ENCODE results near the genes DDI2 and SZRD1.

DNA sequence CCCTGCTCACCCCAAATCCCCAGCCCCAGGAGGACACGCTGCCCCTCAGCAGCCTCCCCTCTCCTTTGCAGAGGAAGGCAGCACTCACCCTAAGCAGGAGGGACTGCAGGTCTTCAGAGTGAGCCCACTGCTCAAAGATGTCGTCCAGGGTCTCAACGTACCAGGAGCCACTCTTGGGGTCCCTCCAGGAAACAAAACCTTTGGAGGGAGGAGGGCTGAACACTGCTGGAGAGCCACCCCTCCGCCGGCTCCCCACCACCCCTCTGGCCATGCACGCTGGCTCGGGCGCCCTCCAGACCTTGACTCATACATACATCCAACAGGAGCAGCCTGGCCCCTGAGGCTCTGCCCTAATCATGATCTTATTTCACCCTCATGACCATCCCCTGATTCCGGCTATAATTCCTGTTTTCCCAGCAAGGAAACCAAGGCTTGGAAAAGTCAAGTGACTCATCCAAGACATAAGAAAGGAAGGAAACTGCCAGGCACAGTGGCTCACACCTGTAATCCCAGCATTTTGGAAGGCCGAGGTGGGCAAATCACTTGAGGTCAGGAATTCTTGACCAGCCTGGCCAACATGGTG lies 18.0 kb downstream of the CELA2B start:
- RRBS: no CpG with 5 or more reads among the region's 10 CpGs

DNA sequence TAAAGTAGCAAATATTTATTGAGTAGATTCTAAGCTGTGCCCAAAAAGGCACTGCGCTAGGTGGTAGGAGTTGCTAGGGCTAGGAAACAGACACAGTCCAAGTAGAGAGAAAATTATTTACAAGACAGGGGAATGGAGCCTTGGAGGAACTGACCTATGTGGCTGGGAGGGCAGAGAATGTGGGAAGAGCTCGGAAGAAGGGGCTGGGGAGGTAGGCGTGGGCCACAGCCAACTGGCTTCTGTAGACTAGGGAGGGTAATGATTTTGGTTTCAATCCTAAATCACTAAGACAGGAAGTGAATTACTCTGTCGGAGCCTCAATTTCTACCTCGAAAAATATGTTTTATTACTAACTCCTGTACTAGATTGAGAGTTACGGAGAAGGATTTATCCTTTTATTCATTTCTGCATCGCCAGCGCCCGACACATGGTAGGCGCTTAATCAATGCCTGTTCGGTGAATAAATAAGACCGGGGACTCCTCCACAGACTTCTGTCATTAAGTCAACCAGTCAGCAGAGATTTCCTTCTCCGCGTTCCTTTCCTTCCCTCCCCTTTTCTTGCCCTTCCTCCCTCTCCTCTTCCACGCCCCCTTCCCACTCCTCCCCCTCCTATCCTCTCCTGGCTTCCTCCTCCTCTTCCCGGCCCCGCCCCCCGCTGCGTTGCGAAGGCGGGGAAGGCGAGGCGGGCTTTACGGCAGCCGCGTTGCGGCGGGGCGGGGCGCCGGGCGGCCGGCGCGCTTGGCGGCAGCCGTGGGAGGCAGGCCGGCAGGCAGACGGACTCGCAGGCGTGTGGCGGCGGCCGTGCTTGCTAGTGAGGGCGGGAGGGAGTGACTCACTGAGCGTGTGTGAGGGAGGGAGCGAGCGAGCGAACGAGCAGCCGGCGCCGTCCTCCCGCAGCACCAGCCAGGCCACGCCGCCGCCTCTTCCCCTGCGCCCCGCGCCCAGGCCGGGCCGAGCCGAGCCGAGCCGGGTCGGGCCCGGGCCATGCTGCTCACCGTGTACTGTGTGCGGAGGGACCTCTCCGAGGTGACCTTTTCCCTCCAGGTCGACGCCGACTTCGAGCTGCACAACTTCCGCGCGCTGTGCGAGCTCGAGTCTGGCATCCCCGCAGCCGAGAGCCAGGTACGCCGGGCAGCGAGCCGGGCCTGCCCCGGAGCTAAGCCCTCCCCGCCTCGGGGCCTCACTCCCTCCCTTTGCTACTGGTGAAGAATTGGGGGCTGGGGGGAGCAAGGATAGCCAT lies at the start of gene DDI2:
Gene DDI2 (plus strand): TSS at position 773 of the 1,241 bp plus-strand sequence.
- RRBS: 2% methylated on average over 34 of the region's 88 CpGs

- RRBS: no CpG with 5 or more reads among the region's 5 CpGs
Measured at GRCh38 chr1:15669655-15670370, 10.3 kb downstream of the RSC1A1 start.

- RRBS: no CpG with 5 or more reads among the region's 12 CpGs
Measured at GRCh38 chr1:15680037-15680518, 4.0 kb upstream of the PLEKHM2 start.

DNA sequence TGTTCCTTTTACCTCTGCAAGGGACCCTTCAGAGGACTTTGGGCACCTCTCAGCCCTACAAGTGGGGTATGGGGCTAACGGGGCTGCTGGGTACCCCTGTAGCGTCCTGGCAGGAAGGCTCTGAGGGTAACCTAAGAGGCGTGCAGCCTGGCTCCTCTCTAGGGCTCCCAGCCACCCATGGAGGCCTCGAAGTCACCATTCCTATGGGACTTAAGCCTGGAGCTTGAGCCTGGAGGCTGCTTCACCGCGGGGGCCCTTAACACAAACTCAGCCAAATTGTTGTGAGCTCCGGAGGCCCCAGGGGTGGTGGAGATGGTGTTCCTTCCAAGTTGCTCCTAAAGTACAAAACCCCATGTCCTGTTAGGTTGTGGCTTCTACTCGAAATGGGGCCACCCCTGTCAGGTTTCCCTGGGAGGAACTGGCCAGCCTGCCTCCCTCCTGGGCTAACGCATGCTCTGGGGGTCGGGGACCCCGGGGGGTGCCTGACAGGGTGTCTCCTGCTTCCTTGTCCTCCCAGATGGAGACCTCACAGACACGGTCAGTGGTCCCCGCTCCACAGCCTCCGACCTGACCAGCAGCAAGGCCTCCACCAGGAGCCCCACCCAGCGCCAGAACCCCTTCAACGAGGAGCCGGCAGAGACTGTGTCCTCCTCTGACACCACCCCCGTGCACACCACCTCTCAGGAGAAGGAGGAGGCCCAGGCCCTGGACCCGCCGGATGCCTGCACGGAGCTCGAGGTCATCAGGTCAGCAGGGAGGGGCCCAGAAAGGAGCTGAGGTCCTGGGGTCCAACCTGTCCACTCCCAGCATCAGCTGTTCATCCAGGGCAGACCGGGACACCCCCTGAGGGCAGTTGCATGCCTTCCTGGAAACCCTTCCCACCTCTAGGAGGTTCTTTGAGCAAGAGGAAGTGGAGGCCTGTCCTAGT lies 11.0 kb upstream of the SLC25A34 start:
- RRBS: 72% methylated on average over 4 of the region's 23 CpGs

- RRBS: 15% methylated on average over 6 of the region's 26 CpGs
Measured at GRCh38 chr1:15740928-15741819, 1.1 kb upstream of the TMEM82 start.

DNA sequence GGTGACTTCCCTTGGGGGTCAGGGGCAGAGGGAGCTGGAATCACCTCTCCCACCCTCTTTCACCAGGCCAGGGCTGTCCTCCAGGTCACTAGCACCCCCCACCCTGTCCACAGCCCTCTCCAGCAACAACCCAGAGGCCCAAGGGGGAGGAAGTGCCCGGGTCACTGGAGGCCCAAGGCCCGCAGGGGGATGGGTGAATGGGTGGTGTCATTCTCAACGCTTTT lies 4.9 kb downstream of the TMEM82 start:
- RRBS: no CpG with 5 or more reads among the region's 3 CpGs

DNA sequence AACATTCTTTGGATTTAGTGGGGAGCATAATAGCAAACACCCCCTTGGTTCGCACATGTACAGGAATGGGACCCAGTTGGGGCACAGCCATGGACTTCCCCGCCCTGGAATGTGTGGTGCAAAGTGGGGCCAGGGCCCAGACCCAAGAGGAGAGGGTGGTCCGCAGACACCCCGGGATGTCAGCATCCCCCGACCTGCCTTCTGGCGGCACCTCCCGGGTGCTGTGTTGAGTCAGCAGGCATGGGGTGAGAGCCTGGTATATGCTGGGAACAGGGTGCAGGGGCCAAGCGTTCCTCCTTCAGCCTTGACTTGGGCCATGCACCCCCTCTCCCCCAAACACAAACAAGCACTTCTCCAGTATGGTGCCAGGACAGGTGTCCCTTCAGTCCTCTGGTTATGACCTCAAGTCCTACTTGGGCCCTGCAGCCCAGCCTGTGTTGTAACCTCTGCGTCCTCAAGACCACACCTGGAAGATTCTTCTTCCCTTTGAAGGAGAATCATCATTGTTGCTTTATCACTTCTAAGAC lies 21.7 kb downstream of the UQCRHL start:
- RRBS: 95% methylated on average over 4 of the region's 9 CpGs

DNA sequence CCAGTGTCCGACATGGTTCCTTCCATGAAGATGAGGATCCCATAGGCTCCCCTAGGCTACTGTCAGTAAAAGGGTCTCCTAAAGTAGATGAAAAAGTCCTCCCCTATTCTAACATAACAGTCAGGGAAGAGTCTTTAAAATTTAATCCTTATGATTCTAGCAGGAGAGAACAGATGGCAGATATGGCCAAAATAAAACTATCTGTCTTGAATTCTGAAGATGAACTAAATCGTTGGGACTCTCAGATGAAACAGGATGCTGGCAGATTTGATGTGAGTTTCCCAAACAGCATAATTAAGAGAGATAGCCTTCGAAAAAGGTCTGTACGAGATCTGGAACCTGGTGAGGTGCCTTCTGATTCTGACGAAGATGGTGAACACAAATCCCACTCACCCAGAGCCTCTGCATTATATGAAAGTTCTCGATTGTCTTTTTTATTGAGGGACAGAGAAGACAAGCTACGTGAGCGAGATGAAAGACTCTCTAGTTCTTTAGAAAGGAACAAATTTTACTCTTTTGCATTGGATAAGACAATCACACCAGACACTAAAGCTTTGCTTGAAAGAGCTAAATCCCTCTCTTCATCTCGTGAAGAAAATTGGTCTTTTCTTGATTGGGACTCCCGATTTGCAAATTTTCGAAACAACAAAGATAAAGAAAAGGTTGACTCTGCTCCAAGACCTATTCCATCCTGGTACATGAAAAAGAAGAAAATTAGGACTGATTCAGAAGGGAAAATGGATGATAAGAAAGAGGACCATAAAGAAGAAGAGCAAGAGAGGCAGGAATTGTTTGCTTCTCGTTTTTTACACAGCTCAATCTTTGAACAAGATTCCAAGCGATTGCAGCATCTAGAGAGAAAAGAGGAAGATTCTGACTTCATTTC lies 45.6 kb downstream of the ZBTB17 start:
- RRBS: no CpG with 5 or more reads among the region's 13 CpGs

DNA sequence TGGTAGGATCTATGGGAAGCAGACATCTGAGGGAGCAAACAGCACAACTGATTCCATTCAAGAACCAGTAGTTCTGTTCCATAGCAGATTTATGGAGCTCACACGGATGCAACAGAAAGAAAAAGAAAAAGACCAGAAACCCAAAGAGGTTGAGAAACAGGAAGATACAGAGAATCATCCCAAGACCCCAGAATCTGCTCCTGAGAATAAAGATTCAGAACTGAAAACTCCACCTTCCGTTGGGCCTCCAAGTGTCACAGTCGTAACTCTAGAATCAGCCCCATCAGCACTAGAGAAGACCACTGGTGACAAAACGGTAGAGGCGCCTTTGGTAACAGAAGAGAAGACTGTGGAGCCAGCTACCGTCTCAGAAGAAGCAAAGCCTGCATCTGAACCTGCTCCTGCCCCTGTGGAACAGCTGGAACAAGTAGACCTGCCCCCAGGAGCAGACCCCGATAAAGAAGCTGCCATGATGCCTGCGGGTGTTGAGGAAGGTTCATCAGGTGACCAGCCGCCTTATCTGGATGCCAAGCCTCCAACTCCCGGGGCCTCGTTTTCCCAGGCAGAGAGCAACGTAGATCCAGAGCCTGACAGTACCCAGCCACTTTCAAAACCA lies 44.9 kb downstream of the ZBTB17 start:
- RRBS: no CpG with 5 or more reads among the region's 12 CpGs

DNA sequence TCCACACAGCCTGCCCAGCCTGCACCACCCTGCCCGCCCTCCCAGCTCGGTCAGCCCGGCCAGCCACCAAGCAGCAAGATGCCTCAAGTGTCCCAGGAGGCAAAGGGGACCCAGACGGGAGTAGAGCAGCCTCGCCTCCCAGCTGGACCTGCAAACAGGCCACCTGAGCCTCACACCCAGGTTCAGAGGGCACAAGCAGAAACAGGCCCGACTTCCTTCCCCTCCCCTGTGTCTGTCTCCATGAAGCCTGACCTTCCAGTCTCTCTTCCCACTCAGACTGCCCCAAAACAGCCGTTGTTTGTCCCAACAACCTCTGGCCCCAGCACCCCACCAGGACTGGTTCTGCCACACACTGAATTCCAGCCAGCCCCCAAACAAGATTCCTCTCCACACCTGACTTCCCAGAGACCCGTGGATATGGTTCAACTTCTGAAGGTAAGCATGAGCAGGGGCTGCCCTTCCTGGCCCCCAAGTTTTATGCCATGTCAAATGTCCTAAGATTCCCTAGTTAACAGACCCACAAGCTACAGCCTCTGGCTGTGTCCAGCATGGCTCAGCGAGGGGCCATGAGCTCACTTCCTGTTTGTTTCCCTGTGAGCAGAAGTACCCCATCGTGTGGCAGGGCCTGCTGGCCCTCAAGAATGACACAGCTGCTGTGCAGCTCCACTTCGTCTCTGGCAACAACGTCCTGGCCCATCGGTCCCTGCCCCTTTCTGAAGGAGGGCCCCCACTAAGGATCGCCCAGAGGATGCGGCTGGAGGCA lies 38.5 kb downstream of the ZBTB17 start:
- RRBS: no CpG with 5 or more reads among the region's 15 CpGs

- RRBS: no CpG with 5 or more reads among the region's 6 CpGs
Measured at GRCh38 chr1:16153612-16154188, 2.2 kb downstream of the EPHA2 start.

GRCh38 chr1:16168648-16169029 lies 12.8 kb upstream of the EPHA2 start:
- RRBS: no CpG with 5 or more reads among the region's 6 CpGs

GRCh38 chr1:16366667-16367326 lies at the start of gene SZRD1:
Gene SZRD1 (plus strand): TSS chr1:16367242.
- RRBS: no CpG with 5 or more reads among the region's 31 CpGs

GRCh38 chr1:16367327-16368158 lies 501 bp downstream of the SZRD1 start:
- RRBS: under 1% methylated on average over 13 of the region's 49 CpGs

GRCh38 chr1:16375477-16376042 lies 8.5 kb downstream of the SZRD1 start:
- RRBS: no CpG with 5 or more reads among the region's 14 CpGs

- RRBS: no CpG with 5 or more reads among the region's 13 CpGs
Measured at GRCh38 chr1:16394985-16395388, 27.9 kb downstream of the SZRD1 start.

- RRBS: no CpG with 5 or more reads among the region's 8 CpGs
Measured at GRCh38 chr1:16395389-16396398, 28.7 kb downstream of the SZRD1 start.

GRCh38 chr1:16396627-16397569 lies 29.9 kb downstream of the SZRD1 start:
- RRBS: no CpG with 5 or more reads among the region's 13 CpGs

DNA sequence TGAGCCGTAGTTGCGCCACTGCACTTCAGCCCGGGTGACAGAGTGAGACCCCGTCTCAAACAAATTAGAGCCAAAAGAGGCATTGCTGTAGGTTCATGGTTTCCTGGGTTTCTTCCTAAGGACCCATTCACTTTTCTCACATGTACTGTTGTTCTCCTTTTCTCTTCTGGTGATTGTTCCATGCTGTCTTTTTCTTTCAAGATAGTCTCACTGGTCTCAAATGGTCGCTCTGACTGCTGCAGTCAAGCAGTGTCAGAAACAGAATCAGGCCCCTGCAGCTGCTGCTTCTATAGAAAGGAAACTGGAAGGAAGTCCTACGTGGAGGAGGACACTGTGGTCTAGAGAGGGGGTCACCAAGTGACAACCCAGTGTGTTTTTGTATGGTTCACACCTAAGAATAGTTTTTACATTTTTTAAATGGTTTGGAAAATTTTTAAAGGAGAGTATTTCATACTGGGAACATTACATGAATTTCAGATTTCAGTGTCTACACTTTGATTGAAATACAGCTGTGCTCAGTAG lies 2.4 kb downstream of the NECAP2 start:
- RRBS: no CpG with 5 or more reads among the region's 6 CpGs

Data from brain (tissue), 1 donor.